UCH-1 (cell line): Measurements from ENCODE around the genes UBAC2, SLC10A2 and DAOA.

- RRBS: 4% methylated on average over 65 of the region's 92 CpGs
Measured at GRCh38 chr13:99200031-99200998, at the start of gene UBAC2. Gene UBAC2, plus strand, starts transcription at chr13:99200854.

- RRBS: no CpG with 5 or more reads among the region's 20 CpGs
Measured at GRCh38 chr13:99303589-99304965, 3.1 kb downstream of the GPR183 start.

DNA sequence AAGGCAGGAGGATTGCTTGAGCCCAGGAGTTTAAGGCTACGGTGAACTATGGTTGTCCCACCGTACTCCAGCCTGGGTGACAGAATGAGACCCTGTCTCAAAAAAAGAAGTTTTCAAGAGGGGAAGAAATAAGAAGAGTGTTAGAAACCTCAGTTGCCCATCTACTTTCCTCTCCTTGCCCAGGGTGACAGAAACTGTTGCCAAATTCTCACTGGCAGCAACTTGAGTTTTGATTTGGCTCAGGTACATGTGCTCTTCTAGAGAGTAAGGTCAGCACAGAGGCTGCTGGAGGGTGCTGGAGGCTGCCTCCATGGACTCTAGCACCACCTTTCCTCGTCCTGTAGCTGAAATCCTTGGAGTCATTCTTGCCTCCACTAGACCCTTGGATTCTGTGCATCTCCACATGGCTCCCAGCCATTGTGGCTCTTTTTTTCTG is 43.9 kb downstream of the CLYBL start:
- RRBS: no CpG with 5 or more reads among the region's 3 CpGs

DNA sequence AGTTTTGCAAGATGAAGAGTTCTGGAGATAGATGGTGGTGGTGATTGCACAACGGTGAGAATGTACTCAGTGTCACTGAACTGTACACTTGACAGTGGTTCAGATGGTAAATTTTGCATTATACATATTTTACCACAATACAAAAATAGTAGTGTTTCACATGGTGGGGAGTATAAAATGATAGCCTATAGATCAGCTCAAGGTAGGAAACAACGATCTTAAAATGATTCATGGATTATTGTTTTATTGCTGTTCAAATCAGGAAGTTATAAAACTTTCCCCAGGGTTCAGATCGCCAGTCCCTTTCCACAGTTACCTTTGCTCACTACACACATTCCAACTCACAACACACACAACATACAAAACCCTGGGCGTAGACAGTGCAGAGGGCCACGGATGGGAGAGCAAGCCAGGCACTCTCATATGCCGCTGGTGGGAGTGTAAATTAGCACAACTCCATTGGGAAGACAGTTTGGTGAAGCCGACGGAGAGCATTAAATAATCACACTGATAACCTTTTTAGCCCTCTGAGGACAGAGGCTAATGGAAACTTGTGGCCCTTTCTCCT is 145.3 kb downstream of the CLYBL start:
- RRBS: no CpG with 5 or more reads among the region's 8 CpGs

DNA sequence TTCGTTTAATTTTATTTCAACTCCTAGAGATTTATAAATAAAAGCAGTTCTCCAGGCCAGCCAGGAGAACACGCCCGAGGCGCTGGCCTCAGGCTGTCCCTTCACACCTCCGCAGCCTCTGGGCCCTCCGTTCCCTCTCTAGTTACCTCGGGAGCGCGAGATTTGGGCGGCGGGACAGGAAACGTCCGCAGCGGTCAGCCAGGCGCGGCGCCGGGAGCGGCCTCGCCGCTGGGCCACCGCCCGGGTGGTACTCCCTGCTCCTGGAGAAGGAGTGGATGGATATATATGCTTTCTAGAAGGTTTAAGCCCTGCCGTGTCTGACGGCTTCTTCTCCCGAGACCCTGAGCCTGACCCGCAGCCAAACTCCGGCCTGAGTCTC is 2.2 kb upstream of the ZIC2 start:
- RRBS: 82% methylated on average over 3 of the region's 28 CpGs

DNA sequence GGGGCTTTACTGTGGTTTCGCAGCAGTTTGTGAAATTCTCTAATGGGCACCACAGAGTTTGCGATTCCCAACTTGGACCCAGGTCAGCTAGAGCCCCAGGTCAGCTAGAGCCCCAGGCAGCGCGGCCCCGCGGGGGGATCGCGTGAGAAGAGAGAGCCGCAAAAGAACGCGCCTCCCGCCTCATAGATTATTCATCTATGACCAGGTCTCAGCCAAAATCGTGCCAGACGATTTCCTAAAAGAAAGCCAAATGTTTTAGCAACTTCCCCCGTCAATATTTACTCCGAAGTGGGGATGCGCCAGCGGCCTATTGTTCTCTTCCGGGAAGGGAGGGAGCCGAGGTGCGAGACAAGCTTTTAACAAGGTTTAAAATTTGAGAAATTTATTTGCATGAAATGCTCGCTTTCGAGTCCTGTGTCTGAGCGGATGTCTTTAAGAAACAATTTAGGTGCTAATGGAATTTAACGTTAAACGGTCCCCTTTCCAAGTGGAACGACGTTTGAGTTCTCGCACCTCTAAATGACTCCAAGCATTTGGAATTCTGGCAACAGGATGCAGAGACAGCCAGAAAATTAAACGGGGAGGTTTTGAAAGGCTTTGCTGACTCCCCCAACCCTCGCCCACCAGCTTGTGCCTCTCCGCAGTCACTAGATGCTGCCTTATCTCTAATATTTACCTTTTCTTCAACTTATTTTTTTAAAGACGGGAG is 2.3 kb downstream of the ZIC2 start:
- RRBS: no CpG with 5 or more reads among the region's 33 CpGs

DNA sequence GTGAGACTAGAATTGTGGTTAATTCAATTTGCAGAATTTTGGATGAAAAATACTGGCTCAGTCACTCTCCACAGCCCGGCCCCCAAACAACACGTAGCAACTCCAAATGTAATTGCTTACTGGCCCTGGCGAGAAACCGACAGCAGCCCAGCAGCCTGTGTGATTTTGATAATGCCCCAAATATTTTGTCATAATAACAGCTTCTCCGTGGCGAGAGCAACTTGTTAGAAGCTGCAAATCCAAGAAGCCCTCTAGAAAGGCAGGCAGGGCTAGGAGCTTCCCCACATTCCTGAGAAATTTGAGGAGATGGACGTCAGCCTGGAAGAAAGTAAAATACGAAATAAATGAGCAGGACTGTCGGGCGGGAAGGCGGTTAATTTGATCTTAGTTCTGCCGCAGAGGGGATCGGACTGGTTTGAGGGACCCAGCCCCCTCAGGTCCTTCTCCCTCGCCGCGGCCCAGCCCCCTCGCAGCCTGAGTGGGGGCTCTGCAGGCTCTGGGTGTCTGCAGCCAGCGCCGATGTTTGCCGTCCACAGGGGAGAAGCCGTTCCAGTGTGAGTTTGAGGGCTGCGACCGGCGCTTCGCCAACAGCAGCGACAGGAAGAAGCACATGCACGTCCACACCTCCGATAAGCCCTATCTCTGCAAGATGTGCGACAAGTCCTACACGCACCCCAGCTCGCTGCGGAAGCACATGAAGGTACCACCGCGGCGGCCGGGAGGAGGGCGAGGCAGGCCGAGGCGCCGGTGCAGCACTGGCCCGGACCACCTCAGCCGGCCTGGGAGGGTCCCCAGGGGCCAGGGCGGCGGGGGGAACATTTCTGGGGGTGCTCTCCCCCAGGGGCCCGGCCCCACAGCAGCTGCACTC is 3.1 kb downstream of the ZIC2 start:
- RRBS: 3% methylated on average over 4 of the region's 45 CpGs

DNA sequence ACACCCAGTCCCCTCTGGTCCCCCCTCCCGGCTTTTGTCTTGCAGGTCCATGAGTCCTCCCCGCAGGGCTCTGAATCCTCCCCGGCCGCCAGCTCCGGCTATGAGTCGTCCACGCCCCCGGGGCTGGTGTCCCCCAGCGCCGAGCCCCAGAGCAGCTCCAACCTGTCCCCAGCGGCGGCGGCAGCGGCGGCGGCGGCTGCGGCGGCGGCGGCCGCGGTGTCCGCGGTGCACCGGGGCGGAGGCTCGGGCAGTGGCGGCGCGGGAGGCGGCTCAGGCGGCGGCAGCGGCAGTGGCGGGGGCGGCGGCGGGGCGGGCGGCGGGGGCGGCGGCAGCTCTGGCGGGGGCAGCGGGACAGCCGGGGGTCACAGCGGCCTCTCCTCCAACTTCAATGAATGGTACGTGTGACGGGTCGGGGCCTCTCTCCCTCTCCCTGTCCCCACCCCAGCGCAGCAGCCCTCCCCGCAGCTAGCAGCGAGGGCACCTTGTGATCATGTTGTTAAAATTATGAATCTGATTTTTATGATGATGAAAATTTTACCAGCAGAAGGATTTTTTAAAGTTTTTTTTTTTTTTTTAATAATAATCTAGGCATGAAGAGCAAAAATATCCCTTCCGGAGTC is 3.8 kb downstream of the ZIC2 start:
- RRBS: 11% methylated on average over 3 of the region's 55 CpGs

- RRBS: no CpG with 5 or more reads among the region's 15 CpGs
Measured at GRCh38 chr13:100529726-100530341, 58.8 kb downstream of the GGACT start.

DNA sequence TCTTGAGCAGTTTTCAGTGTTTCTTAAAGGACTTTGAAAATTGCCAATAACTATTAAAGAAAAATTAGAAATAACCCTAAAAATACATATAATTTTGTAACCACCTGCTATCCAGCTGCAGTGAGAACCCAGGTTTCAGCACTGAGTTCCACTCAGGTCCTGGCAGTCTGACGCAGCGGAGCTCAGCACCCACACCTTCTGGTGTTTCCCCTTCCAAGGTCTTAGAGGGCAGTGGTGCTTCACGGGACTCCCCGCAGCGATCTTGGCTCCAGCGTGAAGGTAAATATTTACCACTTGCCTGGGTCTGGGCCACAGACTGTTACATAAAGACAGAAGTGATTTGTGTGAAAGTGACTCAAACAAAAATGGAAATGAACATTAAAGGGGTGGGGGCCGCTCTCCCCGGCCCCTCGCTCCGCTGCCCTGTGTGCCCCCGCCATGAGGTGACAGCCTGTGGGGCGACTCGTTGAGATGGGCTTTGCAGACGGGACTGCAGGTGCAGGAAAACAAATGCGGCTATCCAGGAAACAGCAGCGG is 55.1 kb downstream of the GGACT start:
- RRBS: no CpG with 5 or more reads among the region's 16 CpGs

- RRBS: no CpG with 5 or more reads among the region's 12 CpGs
Measured at GRCh38 chr13:100547732-100548210, 40.8 kb downstream of the GGACT start.

DNA sequence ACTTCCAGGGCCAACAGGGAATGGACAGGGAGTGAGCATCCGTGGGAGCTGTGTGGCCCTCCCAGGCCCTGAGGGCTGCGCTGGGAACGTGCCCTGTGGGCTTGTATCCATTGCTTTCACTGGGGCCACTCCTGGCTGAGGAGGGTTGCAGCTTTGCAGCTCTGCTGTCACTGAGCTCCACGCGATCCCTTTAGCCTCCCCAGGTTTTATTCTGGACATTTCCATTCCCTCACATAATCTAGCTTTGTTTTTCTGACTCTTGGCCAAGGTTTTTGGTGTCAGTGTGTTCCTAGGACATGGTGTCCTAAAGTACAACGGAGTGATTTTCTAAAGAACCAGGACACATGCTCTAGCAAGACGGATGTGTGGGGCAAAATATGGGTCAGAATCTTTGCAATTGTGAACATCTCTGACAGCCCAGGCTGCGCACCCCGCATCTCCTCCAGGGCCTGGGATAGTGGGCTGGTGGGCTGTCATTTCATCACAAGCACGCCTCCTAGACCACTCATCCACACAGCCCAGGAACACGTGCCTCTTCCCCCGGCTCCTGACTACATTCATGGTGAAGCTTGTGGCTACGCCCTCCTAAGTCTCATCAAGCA is 28.0 kb downstream of the GGACT start:
- RRBS: 100% methylated on average over 1 of the region's 13 CpGs

GRCh38 chr13:101771479-101771941 is 145.2 kb downstream of the FGF14 start:
- RRBS: no CpG with 5 or more reads among the region's 1 CpG

DNA sequence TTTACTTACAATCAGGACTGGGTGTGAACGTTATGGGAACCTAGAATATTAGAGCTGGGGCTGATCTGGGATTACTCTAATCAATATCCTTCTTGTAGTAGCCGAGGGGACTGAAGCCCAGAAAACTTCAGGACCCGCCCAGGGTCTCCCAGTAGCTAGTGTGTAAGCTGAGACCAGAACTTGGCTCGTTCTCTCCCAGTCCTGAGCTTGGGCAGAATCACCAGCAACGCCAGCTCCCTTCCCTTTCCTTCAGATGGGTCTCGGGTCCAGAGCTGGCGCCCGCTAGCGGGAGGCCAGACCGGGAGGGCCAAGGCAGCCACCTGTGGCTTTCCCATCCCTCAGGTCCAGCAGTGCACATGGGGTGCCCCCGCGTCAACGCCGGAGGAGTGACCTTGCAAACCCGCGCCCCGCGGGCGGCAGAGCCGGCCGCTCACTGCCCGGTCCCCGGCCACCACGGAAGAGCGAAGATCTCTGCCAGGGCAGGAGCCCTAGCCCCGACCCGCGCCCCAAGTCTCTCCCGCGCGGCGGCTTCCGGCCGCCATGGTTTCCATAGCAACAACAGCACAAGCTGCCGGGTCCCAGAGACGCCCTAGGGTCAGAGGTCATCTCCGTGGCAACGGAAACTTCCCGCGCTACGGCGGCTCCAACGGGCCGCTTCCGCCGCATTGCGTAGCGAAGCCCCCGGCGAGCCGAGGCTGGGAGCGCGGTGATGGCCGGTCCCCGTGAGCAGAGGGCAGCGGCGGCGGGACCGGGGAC is 202.6 kb upstream of the TPP2 start:
- RRBS: 8% methylated on average over 33 of the region's 59 CpGs

DNA sequence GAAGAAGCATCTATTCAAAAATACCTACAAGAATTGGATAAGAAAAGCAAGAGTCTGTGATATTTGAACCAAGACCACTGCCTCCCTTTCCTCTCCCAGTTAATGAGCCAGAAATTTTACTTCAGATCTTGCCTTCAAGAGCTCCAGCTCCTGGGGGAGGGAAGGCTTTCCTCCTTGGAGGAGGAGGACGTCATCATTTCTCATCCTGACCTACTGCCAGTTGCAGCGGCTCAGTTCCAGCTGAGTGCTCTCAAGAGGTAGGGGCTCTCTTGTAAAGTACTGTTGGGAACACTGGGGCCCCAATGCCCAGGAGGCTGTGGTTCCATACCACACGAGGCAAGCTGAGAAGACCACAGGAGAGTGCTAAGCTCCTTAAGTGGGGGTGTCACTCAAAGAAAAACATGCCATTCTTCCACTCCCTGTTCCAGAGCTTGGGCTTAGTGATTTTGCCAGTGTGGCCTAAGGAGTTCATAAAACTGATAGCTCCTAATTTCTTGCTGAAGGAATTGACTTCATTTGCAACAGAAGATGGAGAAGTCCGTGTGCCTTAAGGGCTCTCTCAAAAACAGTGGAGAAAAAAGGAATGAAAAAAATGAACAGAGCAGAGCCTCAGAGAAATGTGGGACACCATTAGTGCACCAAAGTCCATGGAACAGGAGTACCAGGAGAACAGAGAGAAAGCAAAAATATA is 36.1 kb downstream of the METTL21C start:
- RRBS: no CpG with 5 or more reads among the region's 4 CpGs

DNA sequence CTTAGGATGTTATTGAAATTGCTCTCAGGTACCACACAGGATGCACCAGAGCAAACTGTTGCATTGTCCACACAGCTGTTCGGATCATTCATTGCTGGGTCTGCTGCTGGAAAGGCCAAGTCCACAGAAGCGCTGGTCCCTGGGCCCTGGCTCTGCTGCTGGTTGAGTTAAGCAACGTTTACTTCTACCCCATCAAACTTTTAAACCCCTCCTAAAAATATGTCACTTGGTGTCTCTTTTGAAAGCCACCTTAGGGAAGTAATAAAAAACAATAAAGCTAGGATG is at the start of gene SLC10A2:
TSS of gene SLC10A2 (minus strand) at position 260 of the 285 bp plus-strand sequence.
- RRBS: no CpG with 5 or more reads among the region's 3 CpGs

- RRBS: no CpG with 5 or more reads among the region's 9 CpGs
Measured at GRCh38 chr13:103523741-103524258, 457.6 kb upstream of the SLC10A2 start.

DNA sequence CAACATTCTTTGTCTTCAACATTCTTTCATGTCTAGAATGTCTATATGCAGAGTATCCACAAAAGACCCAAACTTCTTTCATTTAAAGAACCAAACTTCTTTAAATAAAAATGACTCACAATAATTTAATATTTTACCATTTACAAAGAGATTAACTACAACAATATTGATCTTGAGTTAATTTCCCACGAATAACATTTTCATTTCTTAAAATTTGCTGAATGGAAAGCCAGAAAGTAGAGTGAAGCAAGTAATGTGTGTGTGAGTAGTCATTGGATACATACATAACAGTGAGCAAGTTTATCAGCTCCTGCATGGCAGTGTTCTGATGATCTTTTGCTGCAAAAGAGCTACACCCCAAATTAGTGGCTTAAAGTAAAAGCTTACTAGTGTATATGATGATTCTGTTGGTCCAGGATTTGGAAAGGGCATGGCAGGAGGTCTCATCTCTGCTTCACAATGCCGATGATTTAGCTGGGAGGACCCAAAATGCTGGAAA is at the start of gene DAOA:
TSS of gene DAOA (plus strand) at position 246 of the 499 bp plus-strand sequence.
- RRBS: no CpG with 5 or more reads among the region's 2 CpGs

GRCh38 chr13:106095663-106096354 is 439.7 kb downstream of the EFNB2 start:
- RRBS: no CpG with 5 or more reads among the region's 8 CpGs

DNA sequence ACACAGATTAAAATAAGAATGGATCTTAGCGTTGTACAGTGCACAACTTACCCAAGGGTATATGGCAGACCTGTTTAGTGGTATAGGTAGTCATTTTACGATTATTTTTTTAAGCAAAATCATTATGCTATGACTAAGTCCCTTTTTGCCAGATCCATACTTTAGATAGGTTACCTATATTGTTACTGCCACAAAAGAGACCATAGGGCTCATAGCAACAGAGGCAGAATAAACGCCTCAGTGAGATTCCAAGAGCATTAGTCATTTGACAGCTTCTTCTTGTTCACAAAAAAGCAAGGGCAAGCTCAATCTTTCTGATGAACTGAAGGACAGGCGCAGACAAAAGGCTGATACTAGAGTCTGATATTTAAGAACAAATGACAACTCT is 187.5 kb downstream of the EFNB2 start:
- RRBS: no CpG with 5 or more reads among the region's 4 CpGs